Left lung (tissue), 1 donor: ENCODE measurements around a stretch of chr3.

- PRO-cap: no peak
Measured at GRCh38 chr3:129655184-129655784, 48.8 kb upstream of the PLXND1 start.

GRCh38 chr3:129757061-129757850 is 136.3 kb downstream of the TMCC1 start:
- PRO-cap: no peak

GRCh38 chr3:129880194-129880615 is 13.3 kb downstream of the TMCC1 start:
- PRO-cap: no peak

DNA sequence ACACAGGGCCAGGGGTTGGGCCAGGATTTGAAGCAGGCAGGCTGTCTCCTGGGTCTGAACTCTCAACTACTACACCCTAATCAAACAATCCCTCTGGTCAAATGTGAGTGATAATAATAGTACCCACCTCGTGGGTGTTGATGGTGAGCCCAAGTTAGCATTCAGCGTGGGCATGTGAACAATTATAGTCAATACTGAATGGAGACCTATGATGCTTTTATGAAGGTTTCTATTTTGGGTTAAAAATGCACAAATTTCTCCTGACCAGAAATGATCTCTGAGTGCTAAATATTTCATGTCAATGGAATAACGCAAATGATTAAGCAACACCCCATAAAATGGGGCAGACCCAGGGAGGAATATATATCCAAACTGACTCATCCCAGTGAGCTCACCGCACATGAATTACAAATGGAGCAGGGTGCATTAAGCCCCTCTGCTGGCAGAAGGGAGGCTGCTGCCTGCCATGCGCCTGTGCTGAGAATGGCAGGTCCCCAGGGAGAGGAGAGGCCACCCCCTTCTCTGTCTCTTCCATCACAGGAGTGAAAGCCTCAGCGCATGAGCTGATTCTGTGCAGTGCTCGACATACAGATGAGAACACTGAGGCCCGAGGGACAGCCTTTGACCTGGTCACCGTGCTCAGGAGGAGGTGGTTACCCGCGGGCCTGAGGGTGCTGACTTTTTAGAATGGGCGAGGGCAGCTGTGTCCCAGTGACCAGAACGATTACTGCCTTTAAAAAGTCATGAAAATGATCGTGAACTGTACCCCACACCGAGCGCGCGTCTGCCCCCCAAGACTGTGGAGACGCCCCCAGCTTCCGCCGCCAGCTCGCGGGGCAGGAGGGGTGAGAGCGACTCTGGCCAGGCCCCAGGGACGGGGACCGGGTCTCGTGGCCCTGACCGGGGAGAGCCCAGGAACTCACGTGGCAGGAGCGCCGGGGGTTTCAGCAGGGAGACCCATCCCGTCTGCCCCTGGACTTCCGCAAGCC is 29.0 kb downstream of the ALG1L2 start:
- PRO-cap: no peak

DNA sequence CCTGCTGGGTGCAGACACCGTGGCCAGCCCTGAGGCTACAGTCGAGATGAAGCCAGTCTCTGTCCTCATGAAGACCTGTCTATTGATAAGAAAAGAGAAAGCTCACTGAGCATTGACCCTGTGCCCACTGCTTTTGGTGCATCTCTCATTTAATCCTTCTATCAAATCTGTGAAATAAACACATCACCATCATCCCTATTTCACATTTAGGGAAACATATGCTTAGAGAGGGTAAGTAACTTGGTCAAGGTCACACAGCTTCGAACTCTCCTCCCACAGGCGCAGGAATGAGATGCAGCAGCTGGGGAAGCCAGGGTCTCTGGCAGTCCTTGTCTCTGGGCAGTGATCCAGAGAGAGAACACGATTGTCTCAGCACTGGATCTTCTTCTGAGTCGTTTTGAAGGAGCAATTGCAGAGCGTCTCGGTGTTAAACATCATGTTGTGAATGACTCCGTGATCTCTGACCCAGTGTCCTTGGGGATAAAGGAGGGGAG is 41.2 kb downstream of the ALG1L2 start:
- PRO-cap: no peak

GRCh38 chr3:130849049-130849590 is 44.8 kb upstream of the ATP2C1 start:
- PRO-cap: no peak

GRCh38 chr3:131344287-131344892 is 37.2 kb upstream of the NUDT16 start:
- PRO-cap: no peak

GRCh38 chr3:131477307-131477616 is 25.5 kb downstream of the MRPL3 start:
- PRO-cap: no peak

- PRO-cap: no peak
Measured at GRCh38 chr3:131491077-131491670, 11.6 kb downstream of the MRPL3 start.

GRCh38 chr3:132231699-132232062 is 85.5 kb upstream of the ACP3 start:
- PRO-cap: unidirectional peak, minus-strand start at chr3:132231874

DNA sequence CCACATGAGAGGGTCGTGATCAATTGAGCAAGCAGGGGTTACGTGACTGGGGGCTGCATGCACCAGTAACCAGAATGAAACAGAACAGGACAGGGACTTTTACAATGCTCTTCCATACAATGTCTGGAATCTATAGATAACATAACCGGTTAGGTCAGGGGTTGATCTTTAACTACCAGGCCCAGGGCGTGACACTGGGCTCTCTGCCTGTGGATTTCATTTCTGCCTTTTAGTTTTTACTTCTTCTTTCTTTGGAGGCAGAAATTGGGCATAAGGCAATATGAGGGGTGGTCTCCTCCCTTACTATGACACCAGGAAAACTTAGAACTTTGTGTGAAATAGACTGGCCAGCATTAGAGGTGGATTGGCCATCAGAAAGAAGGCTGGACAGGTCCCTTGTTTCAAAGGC is 13.8 kb upstream of the ACP3 start:
- PRO-cap: no peak

DNA sequence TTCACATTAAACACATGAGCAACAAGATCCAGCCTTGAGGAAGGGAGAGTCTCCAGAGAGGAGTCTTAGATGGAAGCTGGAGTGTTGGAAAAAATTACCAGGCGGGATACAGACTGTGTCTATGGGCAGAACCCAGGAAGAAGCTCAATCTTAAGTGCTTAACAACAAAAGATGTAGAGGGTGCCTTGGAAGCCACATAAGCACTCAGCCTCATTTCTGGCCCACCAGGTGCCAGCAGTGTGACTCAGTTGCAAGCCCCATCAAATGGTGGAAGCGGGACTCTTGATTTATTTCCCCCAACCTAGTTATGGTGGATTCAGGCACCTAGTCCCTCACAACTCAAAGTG is 29.2 kb downstream of the ACP3 start:
- PRO-cap: no peak

GRCh38 chr3:132658793-132659321 is 752 bp downstream of the ACAD11 start:
- PRO-cap: no peak

DNA sequence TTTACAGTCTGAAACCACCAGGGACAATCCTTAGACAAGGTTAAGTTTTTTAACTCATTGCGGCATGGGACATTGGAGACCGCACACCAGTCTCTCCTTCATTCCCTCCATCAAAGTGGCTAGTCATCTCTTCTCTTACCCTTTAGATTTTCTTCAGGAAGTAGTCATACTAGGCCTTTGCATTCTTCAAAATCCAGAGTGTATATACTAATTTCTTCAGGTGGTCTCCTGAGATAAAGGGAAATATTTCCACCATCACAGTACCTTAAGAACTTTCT is 1.1 kb upstream of the NPHP3 start:
- PRO-cap: unidirectional peak, minus-strand start at position 117 of the sequence

GRCh38 chr3:133448318-133449405 is 48.8 kb downstream of the BFSP2 start:
- PRO-cap: no peak

DNA sequence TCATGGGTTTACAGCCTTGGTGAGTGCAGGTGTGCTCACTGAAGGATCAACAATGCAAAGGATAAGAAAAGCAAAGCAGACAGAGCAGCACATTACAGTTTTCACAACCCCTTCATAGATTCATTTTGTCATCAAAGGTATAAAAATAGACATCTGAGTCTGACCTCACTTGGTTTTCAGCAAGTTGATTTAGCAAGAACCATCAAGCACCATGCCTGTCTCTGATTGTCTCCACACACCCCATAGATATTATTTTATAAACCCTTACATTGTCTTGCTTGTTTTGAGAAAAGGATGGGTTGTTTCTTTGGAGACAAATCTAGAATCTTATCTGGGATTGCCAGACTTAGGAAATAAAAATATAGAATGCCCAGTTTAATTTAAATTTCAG is 77.7 kb downstream of the BFSP2 start:
- PRO-cap: no peak

GRCh38 chr3:133935560-133936349 is 40.1 kb upstream of the RAB6B start:
- PRO-cap: unidirectional peak, minus-strand start at chr3:133935851

DNA sequence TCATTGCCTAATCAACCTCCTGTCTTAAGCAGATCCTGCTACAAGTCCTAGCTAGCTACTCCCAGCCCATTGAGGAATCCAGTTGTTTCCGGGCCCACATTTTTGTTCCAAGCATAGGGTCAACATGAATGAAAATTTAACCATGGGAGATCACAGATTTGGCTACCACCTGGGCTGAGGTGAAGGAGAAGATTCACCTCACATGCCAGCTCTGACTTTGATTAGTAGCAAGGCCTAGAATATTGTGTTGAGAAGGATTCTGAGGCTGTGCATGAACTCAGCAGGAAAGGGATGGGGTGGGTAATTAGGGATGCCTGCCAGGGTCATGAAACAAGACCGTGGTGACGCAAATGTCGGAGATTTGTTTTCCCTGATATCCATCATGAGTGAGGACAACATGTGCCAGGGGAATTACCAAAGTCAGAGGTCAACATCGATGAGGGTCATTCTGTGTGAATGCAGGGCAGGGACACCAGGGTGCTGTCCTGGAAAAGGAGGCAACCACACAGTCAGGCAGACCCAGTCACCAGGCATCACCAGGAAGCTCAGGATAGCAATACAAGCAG is 52.3 kb downstream of the SLCO2A1 start:
- PRO-cap: no peak

GRCh38 chr3:134229131-134229937 is 21.3 kb downstream of the RYK start:
- PRO-cap: no peak

- PRO-cap: no peak
Measured at GRCh38 chr3:134243156-134244008, 7.3 kb downstream of the RYK start.